Cerebral cortex (tissue), 2 donors: Measurements from ENCODE around the genes GJB2 and GJB6.

- PRO-cap, 2 experiments, result no peak in any of the 2 experiments
Observed at GRCh38 chr13:19344367-19344587, 162.7 kb upstream of the TUBA3C start.

- PRO-cap, 2 experiments, result no peak in any of the 2 experiments
Observed at GRCh38 chr13:19692711-19693476, 59.4 kb downstream of the MPHOSPH8 start.

- PRO-cap, 2 experiments, result no peak in any of the 2 experiments
Observed at GRCh38 chr13:19725390-19726761, 56.9 kb downstream of the PSPC1 start.

- PRO-cap, 2 experiments, result no peak in any of the 2 experiments
Observed at GRCh38 chr13:19848722-19849083, 14.7 kb downstream of the ZMYM5 start.

DNA sequence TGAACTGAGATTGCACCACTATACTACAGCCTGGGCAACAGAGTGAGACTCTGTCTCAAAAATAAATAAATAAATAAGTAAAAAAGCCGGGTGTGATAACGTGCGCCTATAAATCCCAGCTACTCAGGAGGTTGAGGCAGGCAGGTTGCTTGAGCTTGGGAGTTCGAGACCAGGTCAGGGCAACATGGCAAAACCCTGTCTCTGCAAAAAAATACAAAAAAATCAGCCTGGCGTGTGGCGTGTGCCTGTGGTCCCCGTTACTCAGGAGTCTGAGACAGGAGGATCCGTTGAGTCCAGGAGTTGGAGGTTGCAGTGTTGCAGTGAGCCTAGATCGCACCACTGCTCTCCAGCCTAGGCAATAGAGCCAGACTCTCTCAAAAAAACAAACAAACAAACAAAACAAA, 27.3 kb downstream of the ZMYM2 start:
- PRO-cap, 2 experiments, result no peak in any of the 2 experiments

DNA sequence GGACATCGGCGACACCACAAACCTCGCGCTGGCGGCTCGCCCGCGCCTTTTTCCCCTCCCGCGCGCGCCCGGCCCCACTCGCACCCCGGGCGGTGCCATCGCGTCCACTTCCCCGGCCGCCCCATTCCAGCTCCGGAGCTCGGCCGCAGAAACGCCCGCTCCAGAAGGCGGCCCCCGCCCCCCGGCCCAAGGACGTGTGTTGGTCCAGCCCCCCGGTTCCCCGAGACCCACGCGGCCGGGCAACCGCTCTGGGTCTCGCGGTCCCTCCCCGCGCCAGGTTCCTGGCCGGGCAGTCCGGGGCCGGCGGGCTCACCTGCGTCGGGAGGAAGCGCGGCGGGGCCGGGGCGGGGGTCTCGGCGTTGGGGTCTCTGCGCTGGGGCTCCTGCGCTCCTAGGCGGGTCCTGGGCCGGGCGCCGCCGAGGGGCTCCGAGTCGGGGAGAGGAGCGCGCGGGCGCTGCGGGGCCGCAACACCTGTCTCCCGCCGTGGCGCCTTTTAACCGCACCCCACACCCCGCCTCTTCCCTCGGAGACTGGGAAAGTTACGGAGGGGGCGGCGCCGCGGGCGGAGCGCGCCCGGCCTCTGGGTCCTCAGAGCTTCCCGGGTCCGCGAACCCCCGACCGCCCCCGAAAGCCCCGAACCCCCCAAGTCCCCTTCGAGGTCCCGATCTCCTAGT, at the start of gene GJB2:
GJB2 (minus strand) TSS at position 469 of the 674 bp plus-strand sequence.
- PRO-cap, 2 experiments, result no peak in any of the 2 experiments

- PRO-cap, 2 experiments, result peak in 1 of 2 experiments; most common minus-strand start chr13:20232030 (in 1)
Observed at GRCh38 chr13:20231778-20232646, at the start of gene GJB6. GJB6 (minus strand) TSS chr13:20232319.

DNA sequence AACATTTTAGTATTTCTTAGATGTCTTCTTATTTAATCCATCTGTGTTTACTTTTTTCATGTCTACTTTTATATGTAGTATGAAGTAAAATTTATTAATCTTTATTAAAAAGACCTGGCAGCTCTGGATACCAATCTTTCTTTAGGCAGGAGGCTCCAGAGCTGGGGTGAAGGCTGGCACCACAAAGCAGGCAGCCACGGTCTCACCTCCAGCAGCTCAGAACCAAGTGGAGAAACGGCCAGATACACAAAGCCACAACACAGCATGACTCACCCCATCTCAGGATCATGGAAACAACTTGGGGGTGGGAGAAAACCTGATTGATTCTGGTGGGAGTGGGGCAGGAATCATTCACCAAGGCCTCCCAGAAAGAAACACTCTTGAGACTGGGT, 64.3 kb downstream of the CRYL1 start:
- PRO-cap, 2 experiments, result no peak in any of the 2 experiments

GRCh38 chr13:20546576-20546966, 20.4 kb upstream of the IFT88 start:
- PRO-cap, 2 experiments, result no peak in any of the 2 experiments

DNA sequence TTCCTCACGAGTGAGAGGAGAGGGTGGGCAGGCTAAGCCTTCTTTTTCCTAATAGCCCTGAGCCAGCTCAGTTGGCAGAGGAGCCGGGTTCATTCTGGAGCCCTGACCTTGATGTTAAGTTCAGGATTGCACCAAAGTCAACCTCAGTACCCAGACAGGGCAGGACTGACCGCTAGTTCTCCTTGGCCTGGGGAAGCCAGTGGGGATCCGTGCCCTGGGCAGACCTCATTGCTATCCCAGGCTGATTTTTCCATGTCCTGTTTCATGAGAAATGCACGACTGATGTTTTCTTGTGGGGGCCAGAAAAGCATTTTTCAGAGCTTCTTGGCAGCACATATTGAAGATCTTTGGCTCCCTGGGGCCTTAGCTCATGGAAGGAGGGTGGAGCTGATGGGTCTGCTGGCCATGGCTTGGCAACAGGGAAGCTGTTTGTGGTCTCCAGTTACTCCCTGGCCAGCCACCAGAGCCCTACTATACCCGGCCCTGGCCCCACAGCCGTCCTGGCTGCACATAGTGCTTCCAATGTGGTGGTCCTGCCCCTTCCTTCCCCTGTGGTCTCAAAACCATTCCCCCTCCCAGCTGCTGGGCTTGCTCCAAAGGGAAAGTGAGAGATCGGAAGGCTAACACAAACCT, 11.1 kb downstream of the IL17D start:
- PRO-cap, 2 experiments, result no peak in any of the 2 experiments

DNA sequence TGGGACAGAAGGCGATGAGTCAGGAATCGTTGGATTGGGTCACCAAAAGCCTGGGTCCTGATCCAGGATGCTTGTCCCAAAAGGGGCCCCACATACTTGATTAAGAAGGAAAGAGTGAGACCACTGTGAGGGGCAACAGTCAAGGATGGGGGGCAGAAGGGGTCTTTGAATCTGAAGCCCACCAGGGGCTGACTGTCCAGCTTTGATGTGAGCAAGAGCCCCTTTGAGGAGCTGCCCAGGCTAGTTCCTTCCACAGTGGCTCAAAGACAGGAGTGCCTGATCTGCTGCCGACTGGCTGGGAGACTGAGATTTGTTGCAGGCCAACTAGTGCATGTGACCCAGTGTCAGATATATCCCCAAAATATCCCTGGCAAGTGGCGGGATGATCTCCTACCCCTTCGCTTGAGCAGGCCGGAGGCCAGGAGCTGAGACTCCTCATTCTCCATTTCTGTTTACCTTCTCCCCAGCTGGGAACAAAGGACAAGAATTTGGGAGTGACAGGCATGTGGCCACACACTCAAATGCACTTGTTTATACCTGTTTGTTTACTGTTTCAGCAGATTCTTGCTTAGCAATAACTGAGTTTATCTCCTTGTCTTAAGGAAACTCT, 37.0 kb upstream of the XPO4 start:
- PRO-cap, 2 experiments, result no peak in any of the 2 experiments

- PRO-cap, 2 experiments, result no peak in any of the 2 experiments
Observed at GRCh38 chr13:20943231-20944011, 40.9 kb upstream of the XPO4 start.

- PRO-cap, 2 experiments, result no peak in any of the 2 experiments
Observed at GRCh38 chr13:20974151-20974578, 71.6 kb upstream of the XPO4 start.

- PRO-cap, 2 experiments, result no peak in any of the 2 experiments
Observed at GRCh38 chr13:21043756-21044434, 17.5 kb downstream of the LATS2 start.

GRCh38 chr13:21328057-21328758, 130.9 kb downstream of the ZDHHC20 start:
- PRO-cap, 2 experiments, result no peak in any of the 2 experiments

GRCh38 chr13:21628820-21629287, 24.9 kb upstream of the MICU2 start:
- PRO-cap, 2 experiments, result no peak in any of the 2 experiments

- PRO-cap, 2 experiments, result peak in 1 of 2 experiments; most common minus-strand start chr13:21672357 (in 1)
Observed at GRCh38 chr13:21672070-21672604, 1.3 kb downstream of the FGF9 start.

DNA sequence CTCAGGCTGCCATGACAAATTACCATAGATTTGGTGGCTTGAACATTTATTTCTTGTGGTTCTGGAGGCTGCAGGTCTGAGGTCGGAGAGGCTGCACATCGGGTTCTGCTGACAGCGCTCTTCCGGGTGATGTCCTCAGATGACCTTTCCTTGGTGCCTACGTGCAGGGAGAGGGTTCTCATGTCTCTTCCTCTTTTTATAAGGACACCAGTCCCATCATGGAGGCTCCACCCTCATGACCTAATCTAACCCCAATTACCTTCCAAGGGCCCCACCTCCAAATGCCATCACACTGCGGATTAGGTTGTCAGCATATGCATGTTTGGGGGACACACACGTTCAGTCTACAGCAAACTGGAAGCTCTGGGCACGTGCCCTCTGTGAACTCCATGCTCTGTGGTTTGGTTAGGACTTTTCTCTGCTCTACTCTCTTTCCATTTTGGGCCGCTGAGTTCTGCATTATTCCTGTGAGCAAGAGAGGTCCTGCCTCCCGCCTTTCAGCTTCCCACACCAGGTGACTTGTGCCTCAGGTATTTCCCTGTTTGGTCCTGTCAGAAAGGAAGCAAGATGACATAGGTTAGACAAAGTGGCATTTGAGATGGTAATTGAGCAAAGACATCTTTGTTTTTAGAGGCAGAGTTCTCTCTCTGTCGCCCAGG, 338.7 kb downstream of the FGF9 start:
- PRO-cap, 2 experiments, result no peak in any of the 2 experiments

DNA sequence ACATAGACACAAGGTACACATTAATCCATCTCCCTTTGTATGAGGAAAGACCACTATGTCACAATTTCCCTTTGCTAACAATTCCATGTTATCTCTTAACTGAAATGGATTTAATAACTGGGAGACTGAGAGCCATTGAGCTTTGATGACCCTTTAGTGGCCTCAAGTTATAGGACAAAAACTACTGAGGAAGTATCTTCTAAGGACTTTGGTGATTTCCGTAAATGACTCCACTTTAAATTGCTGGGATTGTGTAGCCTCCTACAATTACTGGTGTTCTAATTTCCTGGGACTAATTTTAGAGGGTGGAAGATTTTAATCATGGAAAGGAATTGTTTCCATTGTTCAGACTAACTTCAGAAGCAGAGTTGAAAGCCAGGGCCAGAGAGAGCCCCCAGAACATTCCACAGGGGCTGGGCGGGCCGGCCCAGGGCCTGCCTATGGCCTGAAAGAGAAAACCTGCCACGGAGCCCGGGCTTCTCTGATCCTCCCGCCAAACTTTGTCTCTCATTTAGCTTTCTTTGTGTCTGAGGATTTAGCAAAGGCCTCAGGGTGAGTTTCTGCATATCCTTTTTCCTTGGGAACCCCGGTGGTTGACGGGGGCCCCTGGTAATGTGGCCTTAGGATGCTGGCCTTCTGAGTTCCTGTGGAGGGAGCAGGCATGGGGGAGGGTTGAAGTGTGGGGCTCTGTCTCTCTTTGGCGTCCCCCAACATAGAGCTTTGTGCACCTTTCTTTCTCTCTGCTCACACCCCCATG, 539.2 kb downstream of the FGF9 start:
- PRO-cap, 2 experiments, result peak in 1 of 2 experiments; most common plus-strand start position 365 of the sequence (in 1)

GRCh38 chr13:22696275-22696990, 484.3 kb upstream of the SGCG start:
- PRO-cap, 2 experiments, result no peak in any of the 2 experiments